Measurements from ENCODE around the genes SLC40A1 and INPP1.

- RAMPAGE, long total RNA: no peak
- RRBS, 2 experiments: no CpG with 5 or more reads among the region's 2 CpGs
CAGE:
- cytosol, long polyA minus RNA: no peak
- cytosol, long polyA plus RNA: no peak
- long polyA plus RNA: no peak
- nucleolus, long total RNA: no peak
- nucleus, long polyA plus RNA: no peak
- nucleus, long total RNA: no peak
These were observed 81.9 kb upstream of the COL5A2 start for GRCh38 chr2:189261419-189261833.

- RAMPAGE, long total RNA: no peak
- RRBS, 2 experiments: no CpG with 5 or more reads among the region's 6 CpGs
CAGE:
- cytosol, long polyA minus RNA: no peak
- cytosol, long polyA plus RNA: no peak
- long polyA plus RNA: no peak
- nucleolus, long total RNA: no peak
- nucleus, long polyA plus RNA: no peak
- nucleus, long total RNA: no peak
These were observed 28.2 kb downstream of the SLC40A1 start for GRCh38 chr2:189552257-189552858.

- RAMPAGE, long total RNA: no peak
- RRBS, 2 experiments: 2 to 5% methylated on average over 47 of the region's 78 CpGs
CAGE:
- cytosol, long polyA minus RNA: no peak
- cytosol, long polyA plus RNA: no peak
- long polyA plus RNA: no peak
- nucleolus, long total RNA: no peak
- nucleus, long polyA plus RNA: no peak
- nucleus, long total RNA: no peak
These were observed at the start of gene SLC40A1 for GRCh38 chr2:189580533-189581261. Gene SLC40A1, minus strand, starts transcription at chr2:189580786.

GRCh38 chr2:189581853-189582505 lies 1.4 kb upstream of the SLC40A1 start:
- RAMPAGE, long total RNA: no peak
- RRBS, 2 experiments: no CpG with 5 or more reads among the region's 7 CpGs
CAGE:
- cytosol, long polyA minus RNA: no peak
- cytosol, long polyA plus RNA: no peak
- long polyA plus RNA: no peak
- nucleolus, long total RNA: no peak
- nucleus, long polyA plus RNA: no peak
- nucleus, long total RNA: no peak

- RAMPAGE, long total RNA: no peak
- RRBS, 2 experiments: no CpG with 5 or more reads among the region's 5 CpGs
CAGE:
- cytosol, long polyA minus RNA: no peak
- cytosol, long polyA plus RNA: no peak
- long polyA plus RNA: no peak
- nucleolus, long total RNA: no peak
- nucleus, long polyA plus RNA: no peak
- nucleus, long total RNA: no peak
These were observed 32.1 kb upstream of the ASDURF start for GRCh38 chr2:189629095-189629618.

DNA sequence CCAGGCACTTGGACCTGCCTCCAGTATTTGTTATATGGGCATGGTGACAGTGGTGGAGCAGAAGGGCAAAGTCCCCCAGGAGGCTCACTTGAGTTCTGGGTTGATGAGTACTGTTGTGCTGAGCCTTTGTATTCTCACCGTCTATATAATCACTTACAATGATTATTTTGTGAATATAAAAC lies 21.5 kb upstream of the C2orf88 start:
- RAMPAGE, long total RNA: no peak
- RRBS, 2 experiments: no CpG with 5 or more reads among the region's 1 CpG
CAGE:
- cytosol, long polyA minus RNA: no peak
- cytosol, long polyA plus RNA: no peak
- long polyA plus RNA: no peak
- nucleolus, long total RNA: no peak
- nucleus, long polyA plus RNA: no peak
- nucleus, long total RNA: no peak

- RAMPAGE, long total RNA: start-site peak on the plus strand at chr2:190343869-190343933, 41 and 80 reads in 2 replicates
- RRBS, 2 experiments: 2% methylated on average over 39 to 52 of the region's 95 CpGs
CAGE:
- cytosol, long polyA minus RNA: no peak
- cytosol, long polyA plus RNA: start-site peak on the plus strand at chr2:190343773-190344055, 65 and 160 reads in 2 replicates
- long polyA plus RNA: start-site peak on the plus strand at chr2:190343885-190343938, 133 and 96 reads in 2 replicates
- nucleolus, long total RNA: no peak
- nucleus, long polyA plus RNA: start-site peak on the plus strand at chr2:190343544-190343645, 17 and 40 reads in 2 replicates; start-site peak on the plus strand at chr2:190343882-190343951, 64 and 47 reads in 2 replicates
- nucleus, long total RNA: no peak
These were observed at the start of gene INPP1 for GRCh38 chr2:190343374-190344203. Gene INPP1, plus strand, starts transcription at chr2:190343589.

DNA sequence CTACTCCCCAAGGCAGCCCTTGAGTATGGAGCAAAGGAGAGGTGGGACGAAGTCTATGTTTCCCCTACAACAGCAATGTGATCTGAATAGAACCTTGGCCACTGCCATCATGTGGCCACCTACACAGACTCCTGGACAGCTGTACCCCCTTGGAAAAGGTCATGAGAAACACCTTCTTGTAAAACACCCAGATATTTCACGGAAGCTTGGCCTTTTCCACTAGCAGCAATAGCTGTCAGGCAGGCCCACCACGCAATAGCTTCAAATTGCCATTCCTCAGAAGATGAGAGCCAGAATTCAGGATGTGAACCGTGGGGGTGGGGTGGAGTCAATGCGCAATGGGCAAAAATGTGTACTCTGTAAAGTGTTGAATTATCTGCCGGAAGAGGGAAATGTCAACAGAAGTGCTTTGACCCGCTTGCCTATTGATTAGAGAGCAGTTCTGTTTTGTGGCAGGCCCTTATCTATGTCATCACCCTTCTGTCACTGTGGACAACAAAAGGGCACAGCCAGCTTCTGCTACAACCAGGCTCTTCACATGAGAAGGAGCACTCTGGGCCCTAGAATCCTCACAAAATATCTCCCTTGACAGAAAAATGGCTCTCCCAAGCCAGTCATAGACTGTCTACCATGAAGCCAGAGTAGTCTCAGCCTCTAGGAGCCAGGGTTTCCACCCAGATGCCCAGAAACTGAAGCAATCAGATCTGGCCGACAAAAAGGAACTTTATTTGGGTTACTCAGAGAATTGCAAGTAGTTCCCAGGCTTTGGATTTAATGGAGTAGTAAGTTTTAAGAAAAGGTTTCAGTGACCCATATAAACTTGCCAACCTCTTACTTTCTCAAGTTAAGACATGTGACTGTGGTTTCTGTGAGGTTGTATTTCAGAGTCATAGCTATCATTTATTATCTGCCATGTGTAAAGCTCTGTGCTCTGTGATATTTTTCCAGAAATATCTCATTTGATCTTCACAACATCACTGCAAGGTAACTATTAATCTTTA lies 9.6 kb downstream of the INPP1 start:
- RAMPAGE, long total RNA: no peak
- RRBS, 2 experiments: no CpG with 5 or more reads among the region's 8 CpGs
CAGE:
- cytosol, long polyA minus RNA: no peak
- cytosol, long polyA plus RNA: no peak
- long polyA plus RNA: no peak
- nucleolus, long total RNA: no peak
- nucleus, long polyA plus RNA: no peak
- nucleus, long total RNA: no peak

DNA sequence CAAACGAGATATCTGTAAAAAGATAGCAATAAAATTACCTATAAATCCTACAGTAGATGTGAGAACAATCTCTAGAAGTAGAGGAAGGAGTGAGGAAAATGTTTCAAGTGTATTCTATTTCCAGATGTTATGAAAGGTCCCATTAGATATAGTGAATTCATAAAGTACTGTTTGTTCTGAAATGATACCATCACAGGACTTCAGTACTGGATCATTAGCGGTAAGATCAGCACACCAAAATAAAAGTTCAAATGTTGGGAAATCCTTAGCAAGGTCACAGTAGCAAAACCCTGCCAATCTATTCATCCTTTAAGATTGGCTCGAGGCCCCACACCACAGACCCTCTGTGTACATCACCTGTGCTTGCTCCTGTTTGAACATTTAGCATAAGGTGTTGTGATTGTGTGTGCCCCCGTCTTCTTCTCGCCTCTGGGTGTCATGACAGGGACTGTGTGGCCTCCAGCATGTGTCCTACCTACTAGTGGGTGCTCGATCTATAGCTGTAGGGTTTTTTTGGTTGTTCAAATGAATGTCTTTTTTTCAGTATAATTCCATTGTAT lies 9.0 kb downstream of the MFSD6 start:
- RAMPAGE, long total RNA: no peak
- RRBS, 2 experiments: no CpG with 5 or more reads among the region's 6 CpGs
CAGE:
- cytosol, long polyA minus RNA: no peak
- cytosol, long polyA plus RNA: no peak
- long polyA plus RNA: no peak
- nucleolus, long total RNA: no peak
- nucleus, long polyA plus RNA: no peak
- nucleus, long total RNA: no peak

DNA sequence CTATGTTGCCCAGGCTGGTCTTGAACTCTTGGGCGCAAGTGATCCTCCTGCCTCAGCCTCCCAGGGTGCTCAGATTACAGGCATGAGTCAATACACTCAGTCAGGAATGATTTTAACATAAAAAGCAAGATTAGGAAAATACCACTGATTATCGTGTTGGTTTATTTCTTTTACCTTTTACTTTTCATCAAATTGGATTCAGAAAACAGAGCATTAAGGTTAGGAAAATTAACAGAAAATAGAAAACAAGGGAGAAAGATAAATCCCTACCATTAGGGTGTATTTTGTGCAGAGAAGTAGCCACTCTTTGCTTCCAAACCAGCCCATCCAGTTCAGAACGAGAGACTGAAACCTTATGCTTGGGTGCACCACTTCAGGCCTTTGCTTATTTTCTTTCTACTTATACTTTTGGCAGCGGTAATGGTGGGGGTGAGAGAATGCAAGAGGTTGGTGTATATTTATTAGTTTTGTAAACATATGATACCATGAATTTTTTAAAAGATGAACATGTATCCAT lies 60.6 kb downstream of the MFSD6 start:
- RAMPAGE, long total RNA: no peak
- RRBS, 2 experiments: no CpG with 5 or more reads among the region's 4 CpGs
CAGE:
- cytosol, long polyA minus RNA: no peak
- cytosol, long polyA plus RNA: no peak
- long polyA plus RNA: no peak
- nucleolus, long total RNA: no peak
- nucleus, long polyA plus RNA: no peak
- nucleus, long total RNA: no peak

GRCh38 chr2:190488541-190489027 lies 45.9 kb downstream of the NEMP2 start:
- RAMPAGE, long total RNA: no peak
- RRBS, 2 experiments: no CpG with 5 or more reads among the region's 6 CpGs
CAGE:
- cytosol, long polyA minus RNA: no peak
- cytosol, long polyA plus RNA: no peak
- long polyA plus RNA: no peak
- nucleolus, long total RNA: no peak
- nucleus, long polyA plus RNA: no peak
- nucleus, long total RNA: no peak

DNA sequence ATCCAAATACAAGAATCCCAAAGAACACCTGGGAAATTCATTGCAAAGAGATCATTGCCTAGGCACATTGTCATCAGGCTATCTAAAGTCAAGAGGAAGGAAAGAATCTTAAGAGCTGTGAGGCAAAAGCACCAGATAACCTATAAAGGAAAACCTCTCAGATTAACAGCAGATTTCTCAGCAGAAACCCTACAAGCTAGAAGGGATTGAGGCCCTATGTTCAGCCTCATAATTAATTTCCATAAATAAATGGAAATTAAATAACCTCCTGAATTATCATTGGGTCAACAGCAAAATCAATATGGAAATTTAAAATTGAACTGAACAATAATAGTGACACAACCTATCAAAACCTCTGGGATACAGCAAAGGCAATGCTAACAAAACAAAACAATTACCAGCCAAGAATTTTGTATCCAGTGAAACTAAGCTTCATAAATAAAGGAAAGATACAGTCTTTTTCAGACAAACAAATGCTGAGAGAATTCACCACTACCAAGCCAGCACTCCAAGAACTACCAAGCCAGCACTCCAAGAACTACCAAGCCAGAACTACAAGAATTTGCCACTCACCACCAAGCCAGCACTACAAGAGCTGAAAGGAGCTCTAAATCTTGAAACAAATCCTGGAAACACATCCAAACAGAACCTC lies 42.1 kb downstream of the NEMP2 start:
- RAMPAGE, long total RNA: no peak
CAGE:
- cytosol, long polyA minus RNA: no peak
- cytosol, long polyA plus RNA: no peak
- long polyA plus RNA: no peak
- nucleolus, long total RNA: no peak
- nucleus, long polyA plus RNA: no peak
- nucleus, long total RNA: no peak

- RAMPAGE, long total RNA: no peak
- RRBS, 2 experiments: no CpG with 5 or more reads among the region's 7 CpGs
CAGE:
- cytosol, long polyA minus RNA: no peak
- cytosol, long polyA plus RNA: no peak
- long polyA plus RNA: no peak
- nucleolus, long total RNA: no peak
- nucleus, long polyA plus RNA: no peak
- nucleus, long total RNA: no peak
These were observed 44.1 kb upstream of the NEMP2 start for GRCh38 chr2:190578304-190579242.

DNA sequence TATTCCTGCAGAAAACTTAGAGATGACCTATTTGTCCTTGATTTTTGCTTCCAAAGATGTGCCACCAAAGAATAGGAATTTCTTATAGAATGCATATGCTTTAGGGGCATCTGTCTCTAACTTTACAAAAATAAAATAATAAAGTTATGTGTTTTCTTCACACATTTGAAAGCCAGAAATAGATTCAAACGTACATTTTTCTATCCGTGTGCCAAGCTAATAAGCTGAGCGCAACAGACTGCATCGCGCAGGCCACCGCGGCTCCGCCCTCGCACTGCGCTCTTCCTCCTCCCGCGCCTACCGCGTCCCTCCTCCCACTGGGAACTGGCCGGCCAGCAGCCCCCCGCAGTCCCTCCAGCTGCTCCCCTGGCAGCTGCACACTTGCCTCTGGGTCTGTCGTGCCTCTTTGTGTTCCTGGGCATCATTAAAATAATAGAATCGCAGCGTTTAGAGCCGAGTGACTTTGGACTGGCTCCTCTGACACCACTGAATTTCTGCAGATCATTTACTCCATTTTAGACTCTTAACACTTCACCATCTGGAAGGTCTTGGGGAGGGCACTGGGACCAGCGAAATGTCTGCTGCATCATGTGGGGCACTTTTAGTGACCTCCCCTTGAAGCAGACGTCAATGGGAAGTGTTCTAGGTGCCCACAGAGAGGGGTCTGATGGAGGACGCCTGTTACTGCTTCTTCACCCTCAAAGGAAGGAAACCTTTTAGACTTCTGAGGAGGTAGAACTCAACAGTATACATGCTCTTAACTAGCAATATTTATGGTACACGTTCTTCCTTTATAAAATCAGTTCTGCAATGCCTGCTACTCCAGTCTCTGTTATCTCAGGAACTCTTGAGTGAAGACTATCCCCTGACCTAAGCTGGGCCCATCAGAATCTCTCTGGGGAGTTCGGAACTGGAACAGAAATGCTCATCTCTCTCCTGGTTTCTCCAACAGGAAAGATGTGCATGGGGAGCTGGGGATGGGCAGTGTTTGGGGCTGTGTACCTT lies 20.9 kb upstream of the NAB1 start:
- RAMPAGE, long total RNA: no peak
- RRBS, 2 experiments: no CpG with 5 or more reads among the region's 25 CpGs
CAGE:
- cytosol, long polyA minus RNA: no peak
- cytosol, long polyA plus RNA: no peak
- long polyA plus RNA: no peak
- nucleolus, long total RNA: no peak
- nucleus, long polyA plus RNA: no peak
- nucleus, long total RNA: no peak

GRCh38 chr2:190659303-190659851 lies 10.5 kb downstream of the NAB1 start:
- RAMPAGE, long total RNA: no peak
- RRBS, 2 experiments: no CpG with 5 or more reads among the region's 8 CpGs
CAGE:
- cytosol, long polyA minus RNA: no peak
- cytosol, long polyA plus RNA: no peak
- long polyA plus RNA: no peak
- nucleolus, long total RNA: no peak
- nucleus, long polyA plus RNA: no peak
- nucleus, long total RNA: no peak

- RAMPAGE, long total RNA: no peak
- RRBS, 2 experiments: no CpG with 5 or more reads among the region's 2 CpGs
CAGE:
- cytosol, long polyA minus RNA: no peak
- cytosol, long polyA plus RNA: no peak
- long polyA plus RNA: no peak
- nucleolus, long total RNA: no peak
- nucleus, long polyA plus RNA: no peak
- nucleus, long total RNA: no peak
These were observed 10.4 kb downstream of the GLS start for GRCh38 chr2:190890804-190891559.

- RAMPAGE, long total RNA: no peak
- RRBS, 2 experiments: no CpG with 5 or more reads among the region's 2 CpGs
CAGE:
- cytosol, long polyA minus RNA: no peak
- cytosol, long polyA plus RNA: no peak
- long polyA plus RNA: no peak
- nucleolus, long total RNA: no peak
- nucleus, long polyA plus RNA: no peak
- nucleus, long total RNA: no peak
These were observed 27.1 kb downstream of the GLS start for GRCh38 chr2:190907635-190908155.

DNA sequence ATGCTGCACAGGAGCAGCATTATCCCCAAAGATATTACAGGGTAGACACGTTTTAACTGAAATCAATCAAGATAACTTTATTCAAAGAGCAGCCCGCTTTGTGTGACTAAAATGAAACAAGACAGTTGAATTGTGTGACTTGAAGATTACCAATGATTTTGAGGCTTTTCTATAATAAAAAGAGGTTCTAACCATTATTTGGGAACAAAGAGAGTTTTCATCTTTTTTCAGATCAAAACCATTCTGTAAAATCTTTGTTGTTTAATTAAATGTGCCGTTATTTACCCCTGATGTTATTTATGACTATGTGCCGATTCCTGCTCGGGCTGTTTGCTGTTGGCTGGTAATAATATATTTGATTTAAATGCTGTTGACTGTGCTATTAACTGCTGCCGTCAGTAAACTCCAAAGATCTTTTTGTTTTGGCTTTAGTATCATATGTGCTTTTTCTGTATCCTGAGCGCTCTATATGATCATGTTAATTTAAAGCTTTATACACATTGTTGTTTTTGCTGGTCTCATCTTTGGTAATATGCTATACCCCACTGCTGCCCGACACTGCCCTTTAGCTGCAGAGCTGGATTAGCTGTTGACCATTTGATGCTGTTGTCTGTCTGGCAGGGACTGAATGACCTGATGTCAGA lies 49.1 kb downstream of the STAT1 start:
- RAMPAGE, long total RNA: no peak
- RRBS, 2 experiments: no CpG with 5 or more reads among the region's 8 CpGs
CAGE:
- cytosol, long polyA minus RNA: no peak
- cytosol, long polyA plus RNA: no peak
- long polyA plus RNA: no peak
- nucleolus, long total RNA: start-site peak on the plus strand centred at position 267 of the sequence, 148 bp wide, 18 reads
- nucleus, long polyA plus RNA: no peak
- nucleus, long total RNA: no peak

- RAMPAGE, long total RNA: no peak
- RRBS, 2 experiments: no CpG with 5 or more reads among the region's 24 CpGs
CAGE:
- cytosol, long polyA minus RNA: no peak
- cytosol, long polyA plus RNA: no peak
- long polyA plus RNA: no peak
- nucleolus, long total RNA: start-site peak on the minus strand at chr2:190980523-190980621, 70 reads
- nucleus, long polyA plus RNA: no peak
- nucleus, long total RNA: no peak
These were observed 33.7 kb downstream of the STAT1 start for GRCh38 chr2:190979959-190981004.

GRCh38 chr2:191019988-191020736 lies 6.2 kb upstream of the STAT1 start:
- RAMPAGE, long total RNA: no peak
- RRBS, 2 experiments: 1% methylated on average over 20 of the region's 62 CpGs
CAGE:
- cytosol, long polyA minus RNA: no peak
- cytosol, long polyA plus RNA: no peak
- long polyA plus RNA: no peak
- nucleolus, long total RNA: no peak
- nucleus, long polyA plus RNA: no peak
- nucleus, long total RNA: no peak